Right cardiac atrium (tissue), 1 donor: ENCODE measurements around a stretch of chr10.

DNA sequence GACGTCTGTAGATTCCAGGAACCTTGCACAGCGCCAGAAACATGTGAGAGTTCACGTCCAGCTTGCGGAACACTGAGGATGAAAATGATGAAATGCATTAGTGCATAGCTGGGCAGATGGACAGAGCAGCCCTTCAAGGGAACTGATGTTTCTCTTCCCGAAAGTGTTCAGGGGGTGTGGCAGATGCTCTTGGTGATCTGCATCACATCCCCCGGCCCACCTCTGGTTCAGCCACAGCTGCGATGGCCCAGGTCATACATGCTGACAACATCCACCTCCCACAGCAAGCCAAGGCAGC is 40.9 kb downstream of the ITIH5 start:
- PRO-cap, result no peak

DNA sequence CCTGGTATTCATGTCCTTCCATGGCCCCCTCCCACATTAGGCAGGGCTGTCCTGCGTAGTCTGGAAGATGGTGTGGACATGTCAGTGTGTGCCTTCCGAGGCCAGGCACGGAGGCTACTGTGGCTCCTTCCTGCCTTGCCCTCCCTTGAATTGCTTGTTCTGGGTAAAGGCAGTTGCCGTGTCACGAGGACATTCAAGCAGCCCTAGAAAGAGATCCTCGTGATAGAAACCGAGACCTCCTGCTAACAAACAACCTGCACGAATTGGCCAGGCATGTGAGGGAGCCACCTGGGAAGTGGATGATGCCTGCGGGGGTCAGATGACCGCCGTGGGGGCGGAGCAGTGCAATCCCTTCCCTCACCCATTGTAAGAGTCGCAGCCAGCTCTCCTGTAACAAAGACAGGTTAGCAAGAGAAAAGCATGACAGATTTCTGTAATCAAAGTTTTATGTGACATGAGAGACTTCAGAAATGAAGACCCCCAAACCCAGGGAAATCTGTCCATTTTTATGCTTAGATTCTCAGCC is 241.6 kb downstream of the GATA3 start:
- PRO-cap, result no peak

DNA sequence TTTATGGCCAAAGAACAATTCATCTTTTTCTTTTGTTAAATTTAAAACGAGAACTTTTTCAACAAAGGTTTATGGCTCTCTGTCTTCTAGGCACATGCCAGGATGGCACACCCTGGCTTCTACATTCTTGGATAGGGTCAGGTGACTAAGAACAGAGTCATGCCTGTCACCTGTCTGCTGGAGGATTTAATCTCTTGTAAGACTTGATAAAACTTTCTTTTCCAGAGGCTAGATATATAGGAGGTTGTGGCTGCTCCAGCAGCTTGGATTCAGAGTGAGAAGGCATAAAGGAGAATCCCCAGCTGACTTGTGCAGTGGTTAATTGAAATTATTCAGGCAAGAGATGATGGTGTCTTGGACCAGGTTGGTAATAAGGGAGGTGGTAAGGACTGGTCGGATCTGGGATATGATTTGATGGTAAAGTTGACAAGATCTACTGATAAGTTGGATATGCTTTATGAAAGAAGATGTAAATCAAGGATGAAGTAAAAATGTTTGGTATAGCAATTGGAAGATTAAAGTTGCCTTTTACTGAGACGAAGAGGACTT is 915.5 kb downstream of the GATA3 start:
- PRO-cap, result no peak

- PRO-cap, result no peak
Observed at GRCh38 chr10:9004695-9005142, 950.2 kb downstream of the GATA3 start.

GRCh38 chr10:10662797-10663523 is 354.7 kb upstream of the CELF2 start:
- PRO-cap, result no peak

DNA sequence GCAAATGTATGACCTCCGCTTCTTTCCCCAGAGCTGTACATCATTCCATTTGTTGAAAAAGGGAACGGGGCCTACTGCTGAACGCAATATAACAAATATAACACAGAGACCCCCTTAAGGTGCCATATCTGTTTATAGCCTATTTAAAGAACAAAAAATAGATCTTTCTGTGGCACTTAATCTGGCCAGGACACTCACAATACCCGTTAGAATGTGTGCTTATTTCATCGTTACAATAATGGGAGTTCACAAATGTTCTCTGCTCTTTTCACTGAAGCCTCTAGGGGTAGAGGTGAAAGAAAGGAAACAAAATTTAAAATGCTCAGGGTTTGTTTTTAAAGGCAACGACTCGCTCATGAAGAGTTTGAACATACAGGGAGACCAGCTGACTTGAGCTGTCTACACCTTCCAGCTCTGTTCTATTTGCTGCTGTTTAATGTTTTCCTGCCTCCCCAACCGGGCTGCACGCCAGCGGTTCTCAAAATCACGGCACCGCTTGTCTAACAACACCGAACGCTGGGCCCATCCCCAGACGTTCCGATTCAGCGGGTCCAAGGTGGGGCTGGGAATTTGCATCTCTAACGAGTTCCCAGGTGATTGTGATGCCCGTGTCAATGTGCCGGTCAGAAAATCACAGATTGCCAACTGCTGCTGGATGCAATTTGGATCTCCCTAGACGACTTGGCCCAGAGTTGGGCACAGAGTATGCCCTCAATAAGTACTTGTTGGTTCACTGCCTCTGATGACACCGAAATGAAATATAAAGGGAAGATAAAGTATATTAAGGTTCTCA is 28.2 kb downstream of the CELF2 start:
- PRO-cap, result no peak

GRCh38 chr10:11070235-11070910 is 52.7 kb downstream of the CELF2 start:
- PRO-cap, result no peak

DNA sequence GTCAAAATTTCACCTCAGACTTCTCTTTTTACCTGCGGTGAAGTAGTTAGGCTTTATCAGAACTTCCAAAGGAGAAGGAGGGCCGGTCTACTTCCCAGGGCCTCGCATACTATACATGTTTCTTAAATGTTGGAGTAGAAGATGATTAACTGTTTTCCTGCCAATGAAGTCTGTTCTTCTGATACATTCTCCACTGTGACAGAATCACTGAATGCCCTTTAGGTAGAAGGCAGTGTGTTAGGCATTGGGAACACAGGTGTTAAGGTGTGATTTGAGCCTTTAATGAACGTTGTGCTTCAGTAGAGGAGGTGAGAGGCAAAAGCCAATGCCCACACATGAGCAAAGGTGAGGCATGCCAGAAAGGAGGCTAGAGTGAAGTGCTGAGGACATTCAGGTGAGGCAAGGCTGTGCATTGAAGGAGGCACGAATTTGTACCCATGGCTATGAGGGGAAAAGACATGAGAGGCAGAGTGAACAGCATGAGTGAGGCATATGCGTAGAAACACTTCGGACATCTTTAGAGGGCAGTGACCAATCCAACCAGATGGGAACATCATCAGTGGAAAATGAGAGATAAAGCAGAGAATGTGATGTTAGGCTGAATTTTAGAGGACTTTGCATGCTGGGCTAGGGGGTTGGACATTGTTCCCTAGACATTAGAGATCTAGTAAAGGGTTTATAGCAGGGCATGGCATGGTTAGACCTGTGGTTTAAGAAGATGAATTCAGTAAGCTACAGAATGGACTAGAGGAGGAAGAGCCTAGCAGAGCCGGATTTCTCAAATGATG is 70.3 kb downstream of the CELF2 start:
- PRO-cap, result no peak

- PRO-cap, result no peak
Observed at GRCh38 chr10:11093951-11094327, 76.3 kb downstream of the CELF2 start.

- PRO-cap, result no peak
Observed at GRCh38 chr10:11150059-11150915, 132.6 kb downstream of the CELF2 start.

DNA sequence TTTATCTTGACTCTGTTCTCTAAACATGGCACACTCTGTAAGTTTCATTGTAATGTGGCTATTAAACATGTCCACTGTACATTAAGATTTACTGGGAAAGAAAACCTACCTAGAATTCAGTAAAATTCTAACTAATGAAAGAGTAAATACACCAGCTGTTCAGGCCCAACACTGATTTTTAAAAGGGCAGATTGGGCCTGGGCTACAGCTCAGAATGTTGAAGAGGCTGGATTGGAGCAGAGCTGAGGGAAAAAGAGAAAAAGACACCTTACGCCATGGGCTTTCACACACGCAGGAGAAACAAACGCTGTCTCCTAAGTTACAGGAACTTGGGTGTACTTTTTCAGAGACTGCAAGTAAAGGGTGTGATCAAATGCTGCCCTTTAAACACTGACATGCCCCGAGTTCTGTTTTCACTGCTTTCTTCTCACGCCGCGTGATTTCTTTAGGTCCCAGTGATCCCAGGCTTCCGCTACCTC is 215.3 kb downstream of the CELF2 start:
- PRO-cap, result no peak

GRCh38 chr10:11236599-11237687 is 219.3 kb downstream of the CELF2 start:
- PRO-cap, result no peak

- PRO-cap, result no peak
Observed at GRCh38 chr10:11245075-11245361, 227.3 kb downstream of the CELF2 start.

GRCh38 chr10:11493708-11494088 is 117.8 kb downstream of the USP6NL start:
- PRO-cap, result no peak

DNA sequence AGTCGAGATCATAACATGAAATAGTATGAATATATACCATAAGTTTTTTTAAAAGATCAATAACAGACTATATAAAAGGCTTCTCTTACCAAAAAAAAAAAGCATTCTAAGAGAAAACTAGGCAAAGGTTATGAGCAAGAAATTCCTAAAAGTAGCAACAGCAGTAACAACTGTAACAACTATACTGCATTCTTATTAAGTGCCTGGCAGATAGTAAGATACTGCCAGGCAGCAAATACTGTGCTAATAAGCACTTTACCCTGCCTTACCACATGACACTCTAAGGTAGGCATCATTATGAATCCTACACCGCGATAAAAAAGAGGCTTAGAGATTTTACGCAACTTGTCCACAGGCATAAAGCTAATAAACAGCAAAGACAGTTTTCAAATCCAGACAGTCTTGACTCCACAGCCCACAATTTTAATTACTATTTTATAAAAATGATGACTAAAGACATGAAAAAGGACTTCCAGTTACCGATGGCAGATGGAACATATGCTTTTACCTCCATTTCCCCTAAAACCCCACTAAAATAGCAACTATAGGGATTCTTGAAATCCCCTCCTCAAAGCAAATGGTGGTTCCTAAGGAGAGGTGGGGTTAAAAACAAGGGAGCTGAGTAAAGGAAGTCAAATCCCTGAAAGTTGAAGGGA is 83.1 kb downstream of the USP6NL start:
- PRO-cap, result no peak

DNA sequence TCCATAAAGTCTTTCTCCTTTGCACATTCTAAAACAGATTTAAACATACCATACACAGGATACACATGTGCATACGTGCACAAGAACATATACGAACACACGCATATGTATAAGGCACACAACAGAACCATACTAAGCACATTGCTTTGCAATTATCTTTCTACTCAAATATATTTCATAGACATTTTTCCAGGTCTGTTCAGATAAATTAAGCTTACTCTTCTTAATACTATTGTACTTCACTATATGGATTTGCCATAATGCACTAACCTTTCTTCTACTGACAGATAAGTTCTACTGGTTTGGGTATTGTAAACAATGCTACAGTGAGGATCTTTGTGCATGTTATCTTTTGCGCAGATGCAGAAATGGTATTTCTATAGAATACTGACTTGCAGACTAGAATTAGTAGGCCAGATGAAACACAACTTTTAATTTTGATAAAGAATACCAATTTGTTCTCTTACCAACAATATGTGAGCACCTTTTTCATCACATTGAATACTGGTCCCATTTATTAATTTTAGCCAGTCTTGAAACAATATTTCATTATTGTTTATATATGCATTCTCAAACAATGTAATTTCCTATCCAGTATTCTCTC is 50.0 kb downstream of the USP6NL start:
- PRO-cap, result no peak

DNA sequence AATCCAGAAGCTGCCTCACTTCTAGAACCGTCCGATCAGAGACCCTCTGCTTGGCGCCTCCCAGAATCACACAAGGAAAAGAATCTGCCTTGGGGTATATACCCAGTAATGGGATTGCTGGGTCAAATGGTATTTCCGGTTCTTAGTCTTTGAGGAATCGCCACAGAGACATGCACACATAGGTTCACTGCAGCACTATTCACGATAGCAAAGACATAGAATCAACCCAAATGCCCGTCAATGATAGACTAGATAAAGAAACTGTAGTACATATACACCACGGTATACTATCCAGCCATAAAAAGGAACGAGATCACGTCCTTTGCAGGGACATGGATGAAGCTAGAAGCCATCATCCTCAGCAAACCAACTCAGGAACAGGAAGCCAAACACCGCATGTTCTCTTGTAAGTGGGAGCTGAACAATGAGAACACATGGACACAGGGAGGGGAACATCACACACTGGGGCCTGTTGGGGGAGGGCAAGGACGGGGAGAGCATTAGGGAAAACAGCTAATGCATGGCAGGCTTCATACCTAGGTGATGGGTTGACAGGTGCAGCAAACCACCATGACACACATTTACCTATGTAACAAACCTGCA is 58.1 kb upstream of the ECHDC3 start:
- PRO-cap, result no peak

DNA sequence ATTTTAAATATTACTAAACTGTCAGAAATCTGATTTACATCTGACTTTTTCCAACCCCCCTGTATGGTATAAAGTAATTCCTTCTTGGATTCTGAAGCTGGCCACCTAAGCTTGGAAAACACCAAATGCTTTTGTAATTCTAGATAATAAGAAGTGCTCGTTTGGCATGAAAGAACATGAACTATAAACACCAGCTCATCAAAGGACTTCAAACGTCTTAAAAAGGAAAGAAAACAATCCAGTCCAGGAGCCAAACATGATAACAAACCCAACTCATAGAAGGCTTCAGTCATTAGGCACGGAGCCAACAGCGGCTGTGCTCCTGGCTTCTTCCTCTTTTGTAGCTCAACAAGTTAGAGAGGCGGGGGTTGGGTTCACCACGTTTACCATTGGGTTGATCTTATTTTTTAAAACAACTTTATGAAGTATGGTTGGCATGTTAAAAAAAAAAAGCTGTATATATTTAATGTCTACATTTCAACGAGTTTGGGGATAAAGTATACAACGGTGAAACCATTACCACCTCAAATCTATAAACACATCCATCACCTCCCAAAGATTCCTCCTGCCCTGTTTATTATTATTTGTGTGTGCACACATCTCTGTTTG is 56.3 kb upstream of the ECHDC3 start:
- PRO-cap, result no peak

DNA sequence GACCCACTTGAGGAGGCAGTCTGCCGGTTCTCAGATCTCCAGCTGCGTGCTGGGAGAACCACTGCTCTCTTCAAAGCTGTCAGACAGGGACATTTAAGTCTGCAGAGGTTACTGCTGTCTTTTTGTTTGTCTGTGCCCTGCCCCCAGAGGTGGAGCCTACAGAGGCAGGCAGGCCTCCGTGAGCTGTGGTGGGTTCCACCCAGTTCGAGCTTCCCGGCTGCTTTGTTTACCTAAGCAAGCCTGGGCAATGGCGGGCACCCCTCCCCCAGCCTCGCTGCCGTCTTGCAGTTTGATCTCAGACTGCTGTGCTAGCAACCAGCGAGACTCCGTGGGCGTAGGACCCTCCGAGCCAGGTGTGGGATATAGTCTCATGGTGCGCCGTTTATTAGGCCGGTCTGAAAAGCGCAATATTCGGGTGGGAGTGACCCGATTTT is 5.4 kb upstream of the ECHDC3 start:
- PRO-cap, result no peak

DNA sequence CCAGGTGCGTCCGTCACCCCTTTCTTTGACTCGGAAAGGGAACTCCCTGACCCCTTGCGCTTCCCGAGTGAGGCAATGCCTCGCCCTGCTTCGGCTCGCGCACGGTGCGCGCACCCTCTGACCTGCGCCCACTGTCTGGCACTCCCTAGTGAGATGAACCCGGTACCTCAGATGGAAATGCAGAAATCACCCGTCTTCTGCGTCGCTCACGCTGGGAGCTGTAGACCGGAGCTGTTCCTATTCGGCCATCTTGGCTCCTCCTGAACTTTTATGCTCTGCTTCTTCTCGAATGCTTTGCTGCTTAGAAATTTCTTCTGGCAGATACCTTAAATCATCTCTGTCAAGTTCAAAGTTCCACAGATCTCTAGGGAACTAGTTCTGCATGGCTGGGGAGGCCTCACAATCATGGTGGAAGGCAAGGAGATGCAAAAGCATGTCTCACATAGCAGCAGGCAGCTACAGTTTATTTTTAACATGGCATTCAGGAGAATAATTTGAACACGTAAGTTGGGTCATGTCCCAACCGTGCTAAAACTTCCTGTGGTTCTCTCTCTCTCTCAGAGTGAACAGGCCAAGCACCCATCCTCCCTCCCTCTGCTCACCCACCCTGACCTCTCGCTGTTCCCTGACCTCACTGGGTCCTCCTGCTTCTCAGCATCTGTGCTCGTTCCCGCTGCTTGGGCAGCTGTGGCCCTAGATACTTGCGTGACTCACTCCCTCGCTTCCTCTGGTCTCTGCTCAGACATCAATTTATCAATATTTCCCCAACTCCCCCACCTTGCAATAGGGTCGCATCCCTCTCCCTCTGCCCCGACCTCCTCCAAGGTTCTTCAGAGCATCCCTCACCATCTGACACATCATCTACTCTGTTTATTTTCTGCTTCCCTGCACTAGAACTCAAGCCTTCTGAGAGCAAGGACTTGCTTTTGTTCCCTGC is 4.7 kb upstream of the ECHDC3 start:
- PRO-cap, result no peak